Pericardium (tissue), 1 donor: ENCODE results near the gene METTL4.

- RRBS, result no CpG with 5 or more reads among the region's 12 CpGs
These were observed 1.7 kb downstream of the USP14 start for GRCh38 chr18:160053-160368.

- RRBS, result no CpG with 5 or more reads among the region's 23 CpGs
These were observed 44.1 kb downstream of the COLEC12 start for GRCh38 chr18:456112-457106.

DNA sequence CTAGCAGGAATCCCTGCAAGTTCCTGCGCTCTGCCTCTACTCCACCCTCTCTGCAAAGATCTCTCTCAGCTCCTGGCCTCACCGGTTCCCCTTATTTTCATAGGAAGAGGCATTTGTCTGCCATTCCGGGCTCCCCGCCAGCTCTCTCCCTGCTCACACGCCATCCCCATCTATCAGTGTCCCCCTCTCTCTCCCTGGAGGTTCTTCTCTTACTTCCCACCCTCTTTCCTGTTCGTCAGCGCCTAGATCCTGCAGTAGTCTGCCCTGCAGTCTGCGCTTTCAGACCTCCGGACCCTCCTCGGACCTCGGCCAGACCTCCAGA is 13.7 kb upstream of the COLEC12 start:
- RRBS, result 68% methylated on average over 4 of the region's 11 CpGs

DNA sequence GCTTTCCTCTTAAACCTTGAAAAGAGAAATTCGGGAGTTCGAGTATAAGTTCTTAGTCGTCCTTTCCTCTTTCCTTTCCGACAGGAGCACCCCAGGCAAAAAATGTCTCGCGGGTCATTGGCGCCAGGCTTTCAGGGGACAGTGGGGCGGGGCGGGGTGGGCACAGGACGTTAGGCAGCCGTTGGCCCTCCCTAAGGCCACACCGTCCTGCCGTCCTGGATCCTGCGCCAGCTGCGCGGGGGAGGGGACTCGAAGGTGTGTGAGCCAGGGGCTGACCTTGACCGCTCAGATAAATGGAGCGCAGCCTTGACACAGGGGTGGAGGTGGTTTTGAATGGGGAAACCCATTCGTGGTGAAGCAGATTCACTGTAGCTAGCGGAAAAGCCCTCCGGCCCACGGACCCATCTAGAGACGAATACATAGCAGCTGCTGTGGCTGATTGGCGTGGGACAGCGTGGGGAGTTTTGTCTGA is 1.1 kb downstream of the TYMS start:
- RRBS, result no CpG with 5 or more reads among the region's 26 CpGs

GRCh38 chr18:681301-681847 is 23.9 kb downstream of the TYMS start:
- RRBS, result no CpG with 5 or more reads among the region's 8 CpGs

GRCh38 chr18:727305-728245 is 15.1 kb upstream of the ENOSF1 start:
- RRBS, result no CpG with 5 or more reads among the region's 9 CpGs

- RRBS, result 0% methylated on average over 4 of the region's 21 CpGs
These were observed 771 bp downstream of the YES1 start for GRCh38 chr18:811180-811762.

DNA sequence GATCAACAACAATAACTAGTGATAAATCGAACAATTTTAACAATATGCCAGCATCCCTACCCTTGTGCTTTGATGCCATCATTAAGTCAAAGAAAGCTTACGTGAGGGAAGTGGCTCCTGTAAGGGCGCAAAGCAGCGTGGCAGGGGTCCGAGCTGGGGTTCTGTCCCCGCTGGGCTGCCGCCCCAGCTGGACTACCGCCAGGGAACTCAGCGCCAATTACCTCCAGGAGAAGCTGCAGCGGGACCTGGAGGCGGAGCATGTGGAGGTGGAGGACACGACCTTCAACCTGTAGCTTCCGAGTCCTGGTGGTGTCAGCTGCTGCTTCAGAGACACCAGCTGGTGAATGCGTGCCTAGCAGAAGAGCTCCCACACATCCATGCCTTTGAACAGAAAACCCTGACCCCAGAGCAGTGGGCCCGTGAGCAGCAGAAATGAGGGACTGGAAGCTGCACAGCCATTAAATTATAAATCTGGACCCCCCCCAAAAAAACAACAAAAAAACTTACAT is 20.0 kb upstream of the YES1 start:
- RRBS, result no CpG with 5 or more reads among the region's 15 CpGs

- RRBS, result no CpG with 5 or more reads among the region's 4 CpGs
These were observed 24.2 kb downstream of the ADCYAP1 start for GRCh38 chr18:928832-929234.

DNA sequence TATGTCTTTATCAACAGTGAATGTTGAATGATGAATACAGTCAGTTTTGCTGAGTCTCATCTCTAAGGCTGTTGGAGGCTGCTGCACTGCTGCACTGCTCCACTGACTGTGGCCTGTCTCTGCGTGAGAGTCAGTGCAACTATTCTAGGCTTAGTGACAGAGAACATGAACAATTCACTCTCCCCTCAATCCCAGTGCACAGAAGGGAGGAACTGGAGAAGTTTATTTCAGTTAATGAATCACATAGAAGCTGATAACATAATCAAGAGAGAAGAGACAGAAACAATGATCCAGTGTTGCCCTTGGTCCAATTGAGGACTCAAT is 483.4 kb downstream of the METTL4 start:
- RRBS, result no CpG with 5 or more reads among the region's 1 CpG

DNA sequence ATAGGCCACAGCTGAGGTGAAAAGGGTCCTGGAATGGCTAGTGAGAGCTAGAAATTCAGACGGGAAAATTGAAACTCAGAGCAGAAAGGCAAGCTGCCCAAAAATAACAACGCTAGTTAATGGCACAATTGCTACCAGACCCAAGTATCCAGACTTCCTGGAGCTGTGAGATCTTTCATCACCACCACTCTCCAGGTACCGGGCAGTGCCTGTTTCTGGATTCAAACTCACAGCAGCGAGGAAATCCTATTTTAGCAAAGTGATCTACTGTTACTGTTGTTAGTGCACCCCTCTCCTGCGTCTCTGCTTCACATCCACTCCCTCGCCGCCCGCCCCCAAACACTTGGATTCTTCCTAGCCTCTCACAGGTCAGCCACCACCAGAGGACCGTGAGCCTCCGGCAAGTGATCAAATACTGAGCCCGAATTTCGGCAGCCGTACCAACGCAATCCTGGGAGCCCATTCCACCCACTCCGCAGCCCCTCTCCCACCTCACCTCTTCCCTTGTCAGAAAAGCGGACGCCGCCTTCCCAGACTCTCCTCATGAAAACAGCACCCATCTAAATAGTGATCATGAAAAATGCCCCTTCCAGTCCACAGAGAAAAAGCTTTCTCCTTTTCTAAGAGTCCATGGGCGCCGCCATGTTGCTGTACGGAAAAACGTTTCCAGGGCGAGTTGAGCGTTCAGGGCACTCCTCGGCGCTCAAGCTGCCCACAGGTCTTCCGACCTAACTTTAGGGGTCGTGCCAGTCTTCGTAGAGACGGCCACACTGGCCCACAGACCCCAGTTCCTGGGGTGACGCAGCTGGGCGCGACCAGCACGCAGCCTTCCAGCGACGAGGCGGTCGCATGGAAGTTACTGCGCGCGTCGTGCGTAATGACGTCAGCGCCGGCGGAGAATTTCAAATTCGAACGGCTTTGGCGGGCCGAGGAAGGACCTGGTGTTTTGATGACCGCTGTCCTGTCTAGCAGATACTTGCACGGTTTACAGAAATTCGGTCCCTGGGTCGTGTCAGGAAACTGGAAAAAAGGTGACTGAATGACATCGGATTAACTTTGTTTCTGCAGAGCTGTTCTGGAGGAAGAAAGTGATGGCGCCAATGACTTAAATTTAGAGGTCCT is at the start of gene METTL4:
TSS of gene METTL4 (minus strand) at position 853 of the 1,122 bp plus-strand sequence.
- RRBS, result no CpG with 5 or more reads among the region's 57 CpGs

DNA sequence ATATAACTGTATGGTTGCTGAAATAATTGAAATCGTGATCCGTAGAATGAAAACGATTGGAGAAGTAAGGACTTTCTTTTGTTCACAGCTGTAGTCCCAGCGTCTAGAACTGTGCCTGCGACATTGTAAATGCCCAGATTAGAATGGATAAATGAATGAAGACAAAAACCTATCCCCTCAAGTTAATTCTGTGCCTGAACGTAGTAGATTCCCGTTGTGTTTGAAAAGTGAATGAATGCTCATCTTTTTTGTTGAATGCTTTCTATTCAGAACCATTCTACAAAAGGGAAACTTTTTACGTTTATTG is 1.6 kb downstream of the SMCHD1 start:
- RRBS, result no CpG with 5 or more reads among the region's 8 CpGs

DNA sequence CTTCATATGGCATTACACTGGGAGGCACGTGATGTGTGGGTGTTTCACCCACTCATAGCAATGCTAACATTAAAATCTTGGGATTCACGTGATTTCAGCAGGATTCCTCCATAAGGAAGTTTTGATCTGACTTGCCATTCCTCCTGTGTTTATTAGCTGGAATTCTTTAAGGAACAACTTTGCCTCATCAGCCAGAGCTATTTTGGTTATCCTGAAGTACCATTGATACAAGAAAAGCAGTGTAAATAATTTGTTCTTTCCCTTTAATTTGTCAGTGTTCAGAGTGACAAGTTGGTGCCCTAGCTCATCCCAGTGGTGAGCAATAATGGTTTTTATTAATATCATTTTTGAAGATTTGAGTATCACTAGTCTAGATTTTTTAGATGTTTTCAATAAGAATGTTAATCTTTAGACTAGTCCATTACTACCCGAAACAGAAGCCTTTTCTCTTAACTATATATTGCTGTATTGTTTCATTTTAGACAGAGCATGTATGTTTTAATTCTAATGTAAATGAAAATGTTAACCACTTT is 9.2 kb downstream of the SMCHD1 start:
- RRBS, result no CpG with 5 or more reads among the region's 3 CpGs

GRCh38 chr18:2673180-2673454 is 17.6 kb downstream of the SMCHD1 start:
- RRBS, result no CpG with 5 or more reads among the region's 2 CpGs

DNA sequence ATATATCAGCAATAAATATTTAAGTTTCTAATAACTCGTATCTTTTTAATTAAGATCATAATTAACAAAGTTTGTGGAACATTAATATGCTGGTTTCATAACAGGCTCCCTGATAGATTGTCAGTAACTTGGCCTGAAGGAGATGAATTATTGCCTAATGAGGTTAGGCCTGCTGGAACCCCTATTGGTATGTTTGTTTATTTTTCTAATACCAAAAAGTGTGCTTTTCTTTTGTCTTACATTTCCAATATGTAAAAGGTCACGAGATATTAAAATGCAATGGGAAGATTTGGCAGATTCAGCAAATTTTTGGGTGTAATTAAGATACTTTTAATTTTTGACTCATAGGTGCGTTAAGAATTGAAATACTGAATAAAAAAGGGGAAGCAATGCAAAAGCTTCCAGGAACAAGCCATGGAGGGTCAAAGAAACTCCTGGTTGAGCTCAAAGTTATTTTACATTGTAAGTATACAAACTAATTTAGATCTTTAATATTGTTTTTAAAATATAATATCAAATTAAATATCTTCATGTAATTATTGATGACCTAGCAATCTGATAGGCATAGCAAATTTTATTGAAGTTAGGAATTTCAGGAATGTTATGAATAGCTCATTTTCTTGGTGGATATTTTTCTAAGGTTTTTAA is 52.1 kb downstream of the SMCHD1 start:
- RRBS, result no CpG with 5 or more reads among the region's 3 CpGs

DNA sequence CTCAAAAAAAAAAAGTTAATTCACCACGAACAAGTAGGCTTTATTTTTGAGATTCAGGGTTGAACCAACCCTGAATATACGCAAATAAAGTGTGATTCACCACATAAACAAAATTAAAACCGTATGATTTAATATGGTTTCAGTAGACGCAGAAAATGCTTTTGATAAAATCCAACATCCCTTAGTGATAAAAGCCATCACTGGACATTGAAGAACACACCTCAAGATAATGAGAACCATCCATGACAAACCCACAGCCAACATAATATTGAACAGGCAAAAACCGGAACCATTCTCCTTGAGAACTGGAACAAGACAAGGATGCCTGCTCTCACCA is 79.5 kb downstream of the SMCHD1 start:
- RRBS, result no CpG with 5 or more reads among the region's 5 CpGs

- RRBS, result no CpG with 5 or more reads among the region's 4 CpGs
These were observed 81.0 kb downstream of the SMCHD1 start for GRCh38 chr18:2736399-2737044.

- RRBS, result no CpG with 5 or more reads among the region's 11 CpGs
These were observed 55.1 kb upstream of the EMILIN2 start for GRCh38 chr18:2791289-2792423.

GRCh38 chr18:2795810-2796234 is 51.0 kb upstream of the EMILIN2 start:
- RRBS, result no CpG with 5 or more reads among the region's 4 CpGs